Fallopian tube (tissue), 1 donor: ENCODE measurements around a stretch of chr18.

GRCh38 chr18:75350429-75350979, 77.0 kb downstream of the SMIM21 start:
- PRO-cap: no peak

DNA sequence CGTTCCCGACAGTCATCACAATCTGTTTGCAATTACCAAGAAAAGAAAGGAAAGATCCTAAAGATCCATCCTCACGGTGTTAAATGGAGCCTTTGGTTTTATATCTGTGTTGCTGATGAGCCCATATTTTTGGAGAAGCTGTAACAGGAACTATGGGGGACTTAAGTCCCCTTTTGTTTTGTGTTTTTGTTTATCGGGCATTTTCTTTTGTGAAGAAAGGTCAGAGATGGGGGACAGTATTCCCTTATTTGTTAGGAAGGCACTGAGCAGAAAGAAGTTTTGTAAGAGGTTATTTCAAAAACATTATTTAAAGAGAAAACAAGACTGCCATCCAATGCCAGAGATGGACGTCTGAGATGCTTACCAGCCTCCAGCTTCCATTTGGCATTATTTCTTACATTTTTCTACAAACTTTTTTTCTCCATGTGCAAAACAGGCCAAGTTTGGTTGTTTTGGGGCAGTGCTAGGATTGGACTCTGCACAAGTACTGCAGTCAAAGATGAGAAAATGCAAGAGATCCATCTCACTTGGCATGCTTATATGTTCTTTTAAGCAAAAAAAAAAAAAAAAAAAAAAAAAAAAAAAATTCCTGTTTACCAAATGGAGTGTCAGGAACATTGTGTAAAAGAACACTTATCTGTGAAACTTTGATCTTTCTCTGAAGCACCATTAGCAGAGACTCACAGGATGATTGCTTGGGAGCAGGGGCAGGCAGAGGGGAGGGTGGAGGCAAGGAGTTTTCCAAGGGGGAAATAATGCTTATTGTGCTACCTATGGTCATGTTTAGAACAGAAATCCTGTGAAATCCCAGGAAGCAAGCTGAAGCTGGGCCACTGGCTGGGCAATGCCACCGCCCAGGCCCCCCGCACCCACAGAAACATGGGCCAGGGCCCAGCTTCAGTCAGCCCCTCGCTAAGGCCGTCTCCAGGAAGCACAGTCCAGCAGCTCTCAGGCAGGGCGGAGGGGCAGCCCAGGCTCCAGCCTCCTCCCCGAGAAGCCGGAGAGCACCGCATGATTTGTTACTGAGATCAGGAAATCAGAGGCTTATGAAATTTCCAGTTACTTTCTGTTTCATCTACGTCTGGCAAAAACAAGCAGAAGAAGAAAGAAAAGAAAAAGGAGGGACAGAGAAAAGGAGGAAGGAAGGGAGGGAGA, 229.6 kb downstream of the ZNF516 start:
- PRO-cap: bidirectional peak, plus-strand start at position 915 of the sequence, minus-strand start at position 950 of the sequence

DNA sequence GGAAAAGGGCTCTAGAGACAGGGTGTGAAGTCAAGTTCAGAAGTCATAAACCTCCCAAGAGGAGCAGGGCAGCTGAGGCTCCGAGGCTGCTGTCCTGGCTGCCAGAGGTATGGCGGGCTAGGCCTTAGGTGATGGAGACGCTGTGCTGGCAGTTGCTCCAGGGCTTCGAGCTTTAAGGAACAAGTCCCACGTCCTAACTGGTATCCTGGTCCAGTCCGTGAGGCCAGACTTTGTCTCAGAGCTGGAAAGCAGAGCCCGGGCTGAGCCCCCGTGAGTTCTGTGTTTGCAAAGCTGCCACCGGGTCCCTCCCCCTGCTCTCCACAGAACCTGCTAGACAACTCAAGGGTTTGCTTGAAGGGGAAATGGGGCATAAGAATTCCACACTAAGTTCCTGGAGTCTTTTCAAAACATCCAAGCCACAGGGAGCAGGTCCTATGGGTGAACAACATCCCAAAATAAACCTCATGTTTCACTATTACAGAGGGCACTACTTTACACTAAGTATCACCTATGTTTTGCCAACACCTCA, 73.8 kb downstream of the ZNF516 start:
- PRO-cap: bidirectional peak, plus-strand start at position 405 of the sequence, minus-strand start at position 279 of the sequence

- PRO-cap: bidirectional peak, plus-strand start at chr18:76528670, minus-strand start at chr18:76528501; bidirectional peak, plus-strand start at chr18:76529216, minus-strand start at chr18:76529133
Measured at GRCh38 chr18:76528285-76529391, 33.6 kb upstream of the ZNF516 start.

- PRO-cap: no peak
Measured at GRCh38 chr18:76599298-76599858, 104.3 kb upstream of the ZNF516 start.

DNA sequence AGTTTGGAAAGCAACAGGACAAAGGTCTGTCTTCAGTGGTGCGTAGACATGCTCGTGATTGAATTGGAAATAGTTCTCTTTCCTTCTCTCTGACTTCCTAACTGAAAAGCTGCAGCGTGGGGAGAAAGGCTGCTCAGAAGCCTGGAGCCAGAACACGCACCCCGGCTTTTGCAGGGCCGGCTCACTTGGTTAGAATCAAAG, 127.7 kb upstream of the ZNF516 start:
- PRO-cap: bidirectional peak, plus-strand start at position 136 of the sequence, minus-strand start at position 60 of the sequence

- PRO-cap: no peak
Measured at GRCh38 chr18:76670547-76670901, 151.8 kb upstream of the ZNF236 start.

- PRO-cap: unidirectional peak, minus-strand start at chr18:76823820
Measured at GRCh38 chr18:76823520-76824179, 1.3 kb downstream of the ZNF236 start.

- PRO-cap: no peak
Measured at GRCh38 chr18:76955404-76956385, 133.3 kb downstream of the ZNF236 start.

DNA sequence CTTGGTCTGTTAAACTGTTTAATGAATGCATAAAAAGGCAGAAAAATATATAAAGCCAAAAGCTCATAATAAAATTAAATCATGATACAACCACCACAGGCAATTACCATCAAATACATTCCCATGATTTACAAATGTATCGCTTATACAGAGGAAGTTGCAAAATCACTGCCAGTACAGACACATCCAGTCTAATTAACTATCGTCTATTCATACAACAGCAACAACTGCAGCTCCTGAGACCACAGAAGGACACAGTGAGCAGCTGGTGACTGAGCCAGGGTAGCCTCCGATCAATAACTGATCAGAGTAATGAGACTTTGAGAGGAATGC, 119.8 kb downstream of the MBP start:
- PRO-cap: no peak

DNA sequence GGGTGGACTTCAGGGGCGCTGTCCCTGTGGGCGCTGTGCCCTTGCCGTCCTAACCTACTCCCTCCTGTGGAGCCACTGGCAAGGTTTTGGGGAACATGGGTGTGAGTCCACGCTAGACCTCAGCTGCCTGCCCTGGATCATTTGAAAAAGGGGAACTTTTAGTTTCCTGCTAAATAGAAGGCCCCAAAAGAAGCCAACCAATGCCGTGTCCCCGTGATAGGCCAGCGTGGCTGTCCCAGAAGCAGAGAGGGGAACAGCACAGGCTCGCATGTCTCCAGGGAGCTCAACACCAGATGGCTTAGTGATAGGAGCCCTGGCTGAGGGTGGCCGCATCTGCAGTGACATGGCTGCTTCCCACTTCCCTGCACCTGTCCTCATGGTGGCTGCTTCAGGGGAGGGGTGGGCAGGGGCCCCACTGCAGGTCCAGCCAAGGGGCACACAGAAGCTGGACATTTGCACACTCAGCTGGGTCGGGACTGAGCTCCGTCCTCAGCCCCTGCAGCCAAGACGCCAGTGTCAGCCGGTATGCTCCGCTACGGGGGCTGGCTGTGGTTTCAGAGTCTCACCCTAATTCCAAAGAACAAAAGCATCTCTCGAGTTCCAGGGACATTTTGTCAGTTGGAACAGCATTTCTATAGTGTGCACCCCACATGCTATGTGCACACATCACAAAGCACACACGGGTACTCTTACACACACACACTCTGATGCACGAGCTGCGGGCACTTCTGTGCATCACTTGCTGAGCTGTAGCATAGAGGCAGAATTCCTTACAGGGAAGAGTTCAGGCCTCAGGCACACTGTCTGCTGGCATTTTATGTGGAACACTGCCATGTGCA, 79.5 kb downstream of the MBP start:
- PRO-cap: no peak

DNA sequence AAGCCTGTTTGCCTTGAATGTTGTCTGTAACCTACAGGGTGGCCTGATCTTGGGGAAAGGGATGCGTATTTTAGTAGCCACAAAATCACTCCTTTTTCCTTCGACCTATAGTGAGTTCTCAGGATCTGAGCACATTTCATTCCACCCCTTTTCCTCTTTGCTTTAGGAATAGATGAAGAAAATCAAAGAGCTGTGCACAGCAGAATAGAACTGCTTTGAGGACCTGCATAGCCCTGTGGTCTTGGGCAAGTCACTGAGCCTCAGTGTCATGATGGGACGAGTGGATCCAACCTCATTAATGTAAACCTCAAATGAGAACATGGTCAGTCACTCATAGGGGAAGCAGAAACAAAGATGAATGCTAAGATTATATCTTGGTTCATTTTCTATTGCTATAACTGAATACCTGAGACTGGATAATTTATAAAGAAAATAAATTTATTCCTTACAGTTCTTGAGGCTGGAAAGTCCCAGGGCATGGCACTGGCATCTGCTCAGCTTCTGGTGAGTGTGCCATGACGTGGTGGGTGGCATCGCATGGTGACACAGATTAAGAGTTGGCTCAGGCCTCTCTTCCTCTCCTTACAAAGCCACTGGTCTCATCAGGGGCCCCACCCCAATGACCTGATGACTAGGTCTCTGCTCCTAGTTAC, 67.7 kb downstream of the MBP start:
- PRO-cap: no peak

- PRO-cap: no peak
Measured at GRCh38 chr18:77084637-77085050, 47.9 kb downstream of the MBP start.

- PRO-cap: no peak
Measured at GRCh38 chr18:77086052-77086497, 46.5 kb downstream of the MBP start.

- PRO-cap: no peak
Measured at GRCh38 chr18:77099404-77100111, 33.0 kb downstream of the MBP start.

- PRO-cap: bidirectional peak, plus-strand start at chr18:77101558, minus-strand start at chr18:77101453
Measured at GRCh38 chr18:77101163-77102573, 30.9 kb downstream of the MBP start.

- PRO-cap: no peak
Measured at GRCh38 chr18:77103978-77104632, 28.5 kb downstream of the MBP start.

DNA sequence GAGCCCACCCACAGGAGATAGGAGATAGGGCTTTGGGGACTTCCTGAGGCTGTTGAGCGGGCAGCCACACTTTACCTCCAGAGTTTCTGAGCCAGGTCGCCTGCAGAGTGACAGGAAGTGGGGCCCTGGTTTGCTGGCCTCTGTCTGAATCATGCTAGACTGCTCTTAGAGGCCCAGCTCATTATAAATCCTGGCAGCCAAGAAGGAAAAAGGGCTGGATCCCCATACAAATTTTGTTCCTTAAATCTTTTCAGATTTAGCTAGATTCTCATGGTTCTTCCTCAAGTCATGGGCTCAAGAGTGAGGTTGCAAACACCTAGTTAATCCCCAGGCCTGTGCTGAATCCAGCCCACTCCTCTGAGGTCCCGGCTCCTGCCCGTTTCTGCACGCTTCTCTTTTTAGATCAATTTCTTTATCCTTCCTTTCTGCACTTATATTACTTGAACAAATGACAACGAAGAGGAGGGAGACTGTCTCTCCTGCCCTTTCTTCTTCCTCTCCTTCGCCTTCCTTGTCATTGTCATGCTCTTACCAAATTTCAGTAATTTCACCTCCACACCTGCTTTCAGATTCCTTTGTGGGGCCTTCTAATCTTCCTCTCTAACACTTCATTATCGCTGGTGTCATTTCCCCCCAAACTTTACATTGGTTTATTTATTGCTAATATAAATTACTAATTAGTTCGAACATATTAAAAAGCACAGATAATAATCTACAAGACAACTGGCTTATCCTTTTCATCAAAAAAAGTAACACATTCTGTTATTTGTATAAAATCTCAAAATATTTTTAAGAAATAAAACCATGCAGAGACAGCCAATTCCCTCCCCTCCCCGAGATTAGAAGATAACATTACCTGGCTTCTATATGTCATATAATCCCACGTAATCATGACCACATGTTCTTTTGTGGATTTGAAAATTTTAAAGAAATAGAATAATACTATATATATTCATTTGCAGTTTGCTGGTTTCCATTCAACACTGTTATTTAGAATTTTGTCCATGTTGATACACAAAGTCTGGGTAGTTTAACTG, 7.6 kb downstream of the MBP start:
- PRO-cap: no peak

DNA sequence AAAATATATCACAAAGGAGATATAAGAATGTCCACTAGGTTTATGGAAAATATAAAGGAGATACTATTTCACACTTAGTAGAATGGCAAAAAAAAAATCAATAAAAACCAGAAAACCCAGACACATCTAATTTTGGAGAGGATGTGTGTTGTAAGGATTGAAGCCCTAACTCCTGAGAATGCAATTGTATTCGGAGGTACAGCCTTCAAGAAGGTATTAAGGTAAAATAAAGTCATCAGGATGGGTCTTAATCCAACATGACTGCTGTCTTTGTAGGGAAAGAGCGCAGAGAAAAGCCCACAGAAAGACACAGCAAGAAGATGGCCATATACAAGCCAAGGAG, 713.2 kb upstream of the SALL3 start:
- PRO-cap: no peak

GRCh38 chr18:78978690-78979507, 719 bp upstream of the SALL3 start:
- PRO-cap: no peak